Urinary bladder (tissue), 3 donors: ENCODE measurements around the gene MEGF9.

GRCh38 chr9:120583850-120584559 lies 4.0 kb upstream of the CDK5RAP2 start:
- PRO-cap = unidirectional peak, minus-strand start at chr9:120584193
- RAMPAGE, long total RNA = no peak

- PRO-cap = bidirectional peak, plus-strand start at chr9:120714740, minus-strand start at chr9:120714470
- RAMPAGE, long total RNA = no peak
These were observed at the start of gene MEGF9 for GRCh38 chr9:120714141-120715111. TSS of gene MEGF9 (minus strand) at chr9:120714470.

- PRO-cap = no peak
- RAMPAGE, long total RNA = no peak
These were observed 22.4 kb downstream of the FBXW2 start for GRCh38 chr9:120770839-120771279.

DNA sequence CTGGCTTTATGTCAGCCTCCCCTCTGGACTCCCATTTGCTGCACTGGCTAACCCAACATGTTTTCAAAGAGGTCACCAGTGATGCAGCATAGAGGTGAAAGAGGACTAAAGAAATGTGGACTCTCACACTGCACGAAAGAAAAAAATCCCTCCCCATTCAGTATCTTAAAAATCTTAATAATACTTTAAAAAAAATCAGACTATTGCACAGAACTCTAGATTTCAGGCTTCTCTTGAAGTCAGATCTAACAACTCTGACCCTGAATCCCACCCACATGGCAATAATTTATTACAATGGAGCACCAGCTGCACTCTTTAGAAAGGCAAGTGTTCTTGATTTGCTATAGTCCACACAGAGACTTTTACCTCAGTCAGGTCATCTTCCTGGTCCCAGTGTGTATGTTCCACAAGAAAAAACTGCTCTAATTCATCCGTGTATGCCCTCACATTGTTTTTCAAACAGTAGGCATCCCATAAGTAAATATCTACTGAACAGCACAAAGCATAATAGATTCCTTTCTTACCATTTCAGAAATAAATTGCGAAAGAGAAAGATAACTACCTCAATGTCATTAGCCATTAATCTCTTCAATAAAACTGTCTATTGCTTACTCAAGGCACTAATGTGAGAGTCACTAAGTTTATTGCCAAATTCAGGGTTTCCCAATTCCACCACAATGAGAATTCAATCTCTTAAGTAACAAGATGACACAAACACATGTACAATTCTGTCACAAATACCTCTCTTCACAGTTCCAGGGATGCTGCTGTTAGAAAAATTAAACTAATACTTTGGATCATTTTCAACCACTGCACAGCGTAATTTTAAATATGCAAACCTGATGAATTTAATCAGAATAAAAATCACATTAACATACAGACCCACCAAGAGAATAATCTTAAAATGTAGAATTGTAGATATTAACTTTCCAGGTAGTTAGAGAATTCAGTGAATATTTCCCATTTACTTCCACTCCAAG lies 9.6 kb downstream of the FBXW2 start:
- PRO-cap = no peak
- RAMPAGE, long total RNA = no peak

- PRO-cap = bidirectional peak, plus-strand start at chr9:120868448, minus-strand start at chr9:120868282; unidirectional peak, minus-strand start at chr9:120868616; unidirectional peak, minus-strand start at chr9:120868658; bidirectional peak, plus-strand start at chr9:120869111, minus-strand start at chr9:120868849
- RAMPAGE, long total RNA = no peak
These were observed 8.7 kb downstream of the PHF19 start for GRCh38 chr9:120867984-120868940.

DNA sequence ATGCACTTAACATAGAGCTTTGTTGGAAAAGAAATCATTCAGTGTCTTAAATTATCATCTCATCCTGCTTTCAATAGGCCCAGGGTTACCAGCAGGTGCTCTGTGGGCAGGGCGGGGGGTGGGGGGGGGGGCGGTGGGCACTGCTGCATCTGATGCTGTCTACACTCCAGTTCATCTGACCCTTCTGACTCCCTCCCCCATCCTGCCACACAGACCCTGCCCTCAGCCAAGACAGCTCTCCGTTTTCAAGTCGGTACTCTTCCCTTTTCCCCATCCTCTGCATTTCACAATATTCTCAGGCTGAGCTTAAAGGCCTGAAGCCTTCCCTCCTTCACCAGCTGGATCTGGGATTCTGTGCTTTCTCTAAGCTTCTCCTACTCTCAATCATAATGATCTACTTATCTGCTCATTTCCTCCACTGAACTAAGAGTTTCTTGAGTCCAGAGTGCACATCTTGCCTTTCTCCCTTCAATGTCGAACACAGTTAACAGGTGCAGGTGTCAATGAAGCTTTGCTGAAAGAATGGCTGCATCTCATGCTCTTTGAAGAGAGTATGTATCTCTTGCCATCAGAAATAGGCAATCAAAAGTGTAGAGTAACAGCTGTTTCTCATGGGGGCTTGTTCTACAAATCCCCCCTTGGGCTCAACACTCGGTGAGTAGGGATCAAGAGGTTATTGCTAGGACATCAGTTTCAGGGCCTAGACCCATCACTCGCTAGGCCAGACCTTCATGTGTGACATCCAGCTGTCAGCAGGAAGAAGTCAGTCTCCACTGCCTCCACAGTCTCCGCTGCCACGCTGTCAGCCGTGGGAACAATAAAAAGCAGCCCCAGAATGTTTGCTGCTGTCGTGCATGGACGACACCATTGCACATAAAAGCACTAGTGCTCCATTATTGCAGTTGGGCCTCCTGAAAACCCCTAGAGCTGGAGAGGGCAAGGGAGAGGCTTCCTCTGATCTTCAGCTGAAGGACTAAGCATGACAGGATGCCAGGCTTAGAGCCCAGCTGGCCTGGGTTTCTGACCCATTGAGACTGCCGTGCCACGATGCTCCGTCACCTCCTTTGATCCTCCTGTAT lies 23.9 kb downstream of the TRAF1 start:
- PRO-cap = no peak
- RAMPAGE, long total RNA = no peak

- PRO-cap = no peak
- RAMPAGE, long total RNA = no peak
These were observed 22.4 kb downstream of the TRAF1 start for GRCh38 chr9:120903850-120905025.

DNA sequence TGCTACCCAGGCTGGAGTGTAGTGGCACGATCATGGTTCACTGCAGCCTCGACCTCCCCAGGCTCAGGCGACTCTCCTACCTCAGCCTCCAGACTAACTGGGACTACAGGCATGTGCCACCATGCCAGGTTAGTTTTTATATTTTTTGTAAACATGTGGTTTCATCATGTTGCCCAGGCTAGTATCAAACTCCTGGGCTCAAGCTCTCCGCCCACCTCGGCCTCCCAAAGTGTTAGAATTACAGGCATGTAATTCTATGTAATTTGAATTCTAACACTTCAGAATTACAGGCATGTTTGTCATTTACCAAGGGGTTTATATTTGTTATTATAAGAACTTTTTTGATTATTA lies 3.7 kb downstream of the TRAF1 start:
- PRO-cap = no peak
- RAMPAGE, long total RNA = no peak

GRCh38 chr9:120930955-120931963 lies 4.7 kb upstream of the TRAF1 start:
- PRO-cap = unidirectional peak, minus-strand start at chr9:120931683
- RAMPAGE, long total RNA = no peak

- PRO-cap = no peak
- RAMPAGE, long total RNA = no peak
These were observed 27.6 kb upstream of the GSN start for GRCh38 chr9:121240213-121240827.

GRCh38 chr9:121284253-121284928 lies 16.4 kb downstream of the GSN start:
- PRO-cap = unidirectional peak, minus-strand start at chr9:121284465
- RAMPAGE, long total RNA = no peak

DNA sequence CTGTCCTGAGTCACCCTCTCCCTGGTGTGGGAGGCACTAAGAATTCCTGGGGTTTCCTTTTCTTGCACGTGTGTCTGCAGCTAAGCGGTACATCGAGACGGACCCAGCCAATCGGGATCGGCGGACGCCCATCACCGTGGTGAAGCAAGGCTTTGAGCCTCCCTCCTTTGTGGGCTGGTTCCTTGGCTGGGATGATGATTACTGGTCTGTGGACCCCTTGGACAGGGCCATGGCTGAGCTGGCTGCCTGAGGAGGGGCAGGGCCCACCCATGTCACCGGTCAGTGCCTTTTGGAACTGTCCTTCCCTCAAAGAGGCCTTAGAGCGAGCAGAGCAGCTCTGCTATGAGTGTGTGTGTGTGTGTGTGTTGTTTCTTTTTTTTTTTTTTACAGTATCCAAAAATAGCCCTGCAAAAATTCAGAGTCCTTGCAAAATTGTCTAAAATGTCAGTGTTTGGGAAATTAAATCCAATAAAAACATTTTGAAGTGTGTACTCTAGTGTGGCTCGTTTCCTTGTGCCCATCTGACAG lies 37.6 kb downstream of the STOM start:
- PRO-cap = no peak
- RAMPAGE, long total RNA = no peak

- PRO-cap = no peak
- RAMPAGE, long total RNA = no peak
These were observed 16.4 kb downstream of the STOM start for GRCh38 chr9:121353553-121354063.

DNA sequence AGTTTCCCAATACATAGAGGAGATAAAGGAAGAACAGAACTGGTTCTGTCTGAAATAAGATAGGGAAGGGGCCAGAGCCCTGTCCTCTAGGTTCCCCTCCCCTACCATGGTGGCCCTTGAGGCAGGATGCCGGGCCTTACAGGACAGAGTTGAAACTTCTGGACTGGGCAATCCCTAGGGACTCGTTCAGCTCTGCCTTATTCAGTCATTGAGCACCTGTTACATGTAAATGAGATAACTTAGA lies 1.6 kb downstream of the GGTA1 start:
- PRO-cap = no peak
- RAMPAGE, long total RNA = no peak

- PRO-cap = bidirectional peak, plus-strand start at chr9:121567098, minus-strand start at chr9:121566855
- RAMPAGE, long total RNA = no peak
These were observed 67.0 kb upstream of the GGTA1 start for GRCh38 chr9:121566394-121567355.

DNA sequence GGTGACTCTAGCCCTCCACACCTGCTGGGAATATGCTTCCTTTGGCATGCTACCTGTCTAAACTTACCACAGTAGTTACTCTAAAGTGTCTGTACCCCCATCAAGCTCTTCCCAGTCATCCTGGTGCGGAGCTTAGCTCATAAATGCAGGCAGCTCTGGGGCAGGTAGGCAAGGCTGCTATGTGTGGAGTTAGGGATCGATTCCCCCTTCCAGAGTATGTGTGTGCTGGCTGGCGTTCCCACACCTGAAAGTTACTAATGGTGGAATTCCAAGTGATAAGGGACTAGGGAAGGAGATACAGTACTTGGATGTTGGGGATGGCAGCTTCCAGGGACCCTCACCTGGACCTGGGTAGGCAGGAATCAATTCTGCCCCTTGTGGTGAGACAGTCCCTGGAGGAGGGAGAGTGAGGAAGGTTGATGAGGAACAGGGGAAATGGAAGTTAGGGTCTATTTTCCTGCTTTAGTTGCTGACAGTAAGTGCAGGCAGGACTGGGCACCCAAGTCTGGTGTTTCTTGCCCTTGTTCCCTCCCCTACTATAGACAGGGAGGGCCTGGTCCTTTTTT lies 51.5 kb downstream of the DAB2IP start:
- PRO-cap = no peak
- RAMPAGE, long total RNA = no peak

GRCh38 chr9:121720073-121720906 lies 68.9 kb downstream of the DAB2IP start:
- PRO-cap = no peak
- RAMPAGE, long total RNA = no peak

GRCh38 chr9:121735733-121736098 lies 84.3 kb downstream of the DAB2IP start:
- PRO-cap = bidirectional peak, plus-strand start at chr9:121736024, minus-strand start at chr9:121735965
- RAMPAGE, long total RNA = no peak

- PRO-cap = bidirectional peak, plus-strand start at chr9:121737202, minus-strand start at chr9:121736985
- RAMPAGE, long total RNA = no peak
These were observed 85.4 kb downstream of the DAB2IP start for GRCh38 chr9:121736760-121737319.

GRCh38 chr9:121985952-121986442 lies 107.1 kb downstream of the TTLL11 start:
- PRO-cap = no peak
- RAMPAGE, long total RNA = no peak